Neural cell (in vitro differentiated cells): ENCODE data around the genes TFAP2E, CLSPN, ADPRS and MAP7D1.

DNA sequence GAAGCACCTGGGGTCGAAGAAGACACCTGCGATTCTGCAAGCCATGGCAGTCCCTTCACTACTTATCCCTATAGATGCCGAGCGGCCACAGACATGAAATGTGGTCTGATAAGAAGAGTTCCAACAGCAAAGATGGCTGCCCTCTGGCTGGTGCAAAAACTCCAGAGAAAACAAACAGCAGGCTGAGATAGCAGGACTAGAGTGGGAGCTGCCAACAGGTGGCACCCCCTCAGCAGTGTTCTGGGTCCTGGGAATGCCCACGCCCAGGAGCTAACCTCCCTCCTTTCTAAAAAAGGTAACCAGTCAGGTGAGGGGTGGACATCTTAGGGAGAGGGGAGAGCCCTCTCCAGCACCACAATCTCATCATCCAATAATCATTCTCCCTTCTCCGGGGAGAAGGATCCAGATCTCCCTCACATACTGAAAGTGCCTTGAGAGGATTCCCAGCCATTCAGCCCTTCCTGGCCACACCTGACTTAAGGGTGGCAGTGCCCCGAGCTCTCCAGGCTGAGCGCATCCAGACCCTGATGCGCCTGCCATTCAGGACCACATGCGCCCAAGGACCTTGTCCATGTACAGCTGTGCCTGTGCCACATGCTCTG lies 121.4 kb downstream of the KIAA0319L start:
- RAMPAGE, long total RNA, result no peak

DNA sequence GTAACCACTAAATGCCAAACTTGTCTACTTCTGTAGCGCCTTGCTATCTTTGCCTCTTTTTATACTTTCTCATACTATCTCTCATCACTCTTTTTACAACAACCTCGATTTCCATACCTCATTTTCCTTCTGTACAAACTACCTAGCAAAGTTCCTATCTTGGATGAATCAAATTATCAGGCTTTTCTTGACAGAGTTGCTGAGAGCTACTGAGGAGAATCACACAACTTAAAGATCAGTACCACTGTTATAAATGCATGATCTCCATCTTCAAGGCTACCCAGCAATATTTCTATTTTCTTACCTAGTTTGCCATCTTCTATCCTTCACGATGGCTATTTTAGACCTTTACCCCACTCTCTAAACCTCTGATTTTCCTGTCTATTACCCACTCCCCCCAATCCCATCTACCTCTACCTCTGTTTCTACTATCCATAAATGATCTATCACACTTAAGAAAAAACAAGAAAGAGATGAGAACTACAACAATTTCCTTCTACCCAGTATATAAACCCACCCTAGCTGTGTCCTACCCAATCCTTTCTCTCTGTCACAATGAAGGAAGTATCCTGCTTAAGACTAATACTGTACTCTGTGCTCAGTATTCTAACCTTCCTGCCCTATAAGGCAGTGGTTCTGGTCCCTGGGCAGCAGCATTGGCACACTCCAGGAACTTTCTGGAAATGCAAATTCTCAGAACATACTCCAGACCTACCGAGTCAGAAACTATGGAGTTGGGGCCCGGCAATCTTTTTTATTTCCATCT lies 54.3 kb downstream of the KIAA0319L start:
- RAMPAGE, long total RNA, result no peak

GRCh38 chr1:35573144-35573582 lies at the start of gene TFAP2E:
Gene TFAP2E, plus strand, starts transcription at chr1:35573314.
- RAMPAGE, long total RNA, result no peak

GRCh38 chr1:35769823-35770314 lies at the start of gene CLSPN:
Gene CLSPN, minus strand, starts transcription at chr1:35769978.
- RAMPAGE, long total RNA, result start-site peak on the minus strand at chr1:35769921-35769973, 125 and 98 reads in 2 replicates

DNA sequence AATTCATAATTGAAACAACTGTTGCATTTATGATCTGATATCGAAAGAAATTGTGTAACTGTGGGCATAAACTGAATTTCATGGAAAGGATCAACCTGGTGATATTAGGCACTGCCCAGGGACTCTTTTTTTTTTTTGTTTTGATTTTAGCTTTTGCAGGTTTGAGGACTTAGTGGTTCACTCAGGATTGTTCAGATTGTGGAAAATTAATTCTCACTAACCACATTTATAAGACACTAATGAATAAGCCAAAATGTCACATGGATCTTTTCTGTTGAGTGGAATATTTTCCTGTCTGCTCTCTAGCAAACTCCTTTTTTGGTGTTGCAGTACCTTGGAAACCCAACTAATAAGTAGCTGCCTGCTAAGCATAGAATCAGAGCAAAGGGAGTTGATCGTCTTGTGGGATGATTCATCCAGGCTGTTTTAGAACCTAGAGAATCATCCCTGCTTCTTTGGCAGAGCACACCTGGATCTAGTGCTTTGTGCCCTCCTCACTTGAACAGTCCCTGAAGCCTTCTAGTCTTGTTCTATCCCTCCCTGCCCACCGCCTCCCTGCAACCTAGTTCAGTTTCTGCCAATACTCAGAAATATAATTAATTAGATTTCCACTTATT lies 2.2 kb downstream of the AGO4 start:
- RAMPAGE, long total RNA, result no peak

- RAMPAGE, long total RNA, result no peak
These were observed 29.6 kb upstream of the AGO1 start for GRCh38 chr1:35853366-35853848.

DNA sequence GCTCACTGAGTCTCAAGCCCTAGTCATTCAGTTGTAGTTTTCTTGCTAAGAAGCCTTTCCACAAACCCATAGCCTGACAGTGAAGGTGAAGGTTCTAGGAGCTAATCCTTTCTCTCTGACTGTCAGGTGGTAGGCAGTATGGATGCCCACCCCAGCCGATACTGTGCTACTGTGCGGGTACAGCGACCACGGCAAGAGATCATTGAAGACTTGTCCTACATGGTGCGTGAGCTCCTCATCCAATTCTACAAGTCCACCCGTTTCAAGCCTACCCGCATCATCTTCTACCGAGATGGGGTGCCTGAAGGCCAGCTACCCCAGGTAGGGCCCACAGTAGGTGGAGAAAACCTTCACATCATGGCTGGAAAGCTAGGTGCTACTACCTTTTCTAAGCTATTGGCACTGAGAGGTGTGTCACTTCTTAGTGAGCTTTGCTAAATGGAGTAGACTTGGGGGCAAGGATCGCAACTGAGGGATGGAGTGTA lies 15.6 kb upstream of the AGO3 start:
- RAMPAGE, long total RNA, result no peak

GRCh38 chr1:35920329-35921314 lies 10.3 kb upstream of the AGO3 start:
- RAMPAGE, long total RNA, result no peak

DNA sequence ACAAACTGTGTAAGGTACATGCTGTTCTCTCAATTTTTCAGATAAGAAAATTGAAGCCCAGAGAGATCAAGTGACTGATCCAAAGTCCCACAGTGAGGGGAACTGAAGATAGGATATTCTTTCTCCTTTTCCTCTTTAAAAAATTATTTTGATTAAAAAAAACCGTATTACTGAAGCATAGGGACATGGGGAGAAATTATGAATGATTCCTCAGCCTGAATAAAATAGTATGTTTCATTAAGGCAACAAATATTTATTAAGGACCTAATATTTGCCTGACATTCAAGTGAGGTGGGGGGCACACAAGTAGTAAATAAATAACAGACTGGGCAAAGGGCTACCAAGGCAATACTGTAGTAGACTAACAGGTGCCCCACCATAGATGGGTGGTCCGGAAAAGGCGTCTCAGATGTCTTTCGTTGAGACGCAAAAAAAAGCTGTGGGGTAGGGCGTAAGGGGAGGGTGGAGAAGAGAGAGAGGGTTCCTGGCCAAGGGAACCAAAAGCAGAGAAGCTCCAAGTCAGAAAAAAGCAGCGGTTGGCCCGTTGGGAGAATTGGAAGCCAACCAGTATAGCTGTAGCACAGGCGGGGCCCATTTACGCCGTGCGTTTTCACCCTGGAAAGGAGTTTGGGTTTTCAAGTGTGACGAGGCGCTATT lies 922 bp upstream of the AGO3 start:
- RAMPAGE, long total RNA, result no peak

DNA sequence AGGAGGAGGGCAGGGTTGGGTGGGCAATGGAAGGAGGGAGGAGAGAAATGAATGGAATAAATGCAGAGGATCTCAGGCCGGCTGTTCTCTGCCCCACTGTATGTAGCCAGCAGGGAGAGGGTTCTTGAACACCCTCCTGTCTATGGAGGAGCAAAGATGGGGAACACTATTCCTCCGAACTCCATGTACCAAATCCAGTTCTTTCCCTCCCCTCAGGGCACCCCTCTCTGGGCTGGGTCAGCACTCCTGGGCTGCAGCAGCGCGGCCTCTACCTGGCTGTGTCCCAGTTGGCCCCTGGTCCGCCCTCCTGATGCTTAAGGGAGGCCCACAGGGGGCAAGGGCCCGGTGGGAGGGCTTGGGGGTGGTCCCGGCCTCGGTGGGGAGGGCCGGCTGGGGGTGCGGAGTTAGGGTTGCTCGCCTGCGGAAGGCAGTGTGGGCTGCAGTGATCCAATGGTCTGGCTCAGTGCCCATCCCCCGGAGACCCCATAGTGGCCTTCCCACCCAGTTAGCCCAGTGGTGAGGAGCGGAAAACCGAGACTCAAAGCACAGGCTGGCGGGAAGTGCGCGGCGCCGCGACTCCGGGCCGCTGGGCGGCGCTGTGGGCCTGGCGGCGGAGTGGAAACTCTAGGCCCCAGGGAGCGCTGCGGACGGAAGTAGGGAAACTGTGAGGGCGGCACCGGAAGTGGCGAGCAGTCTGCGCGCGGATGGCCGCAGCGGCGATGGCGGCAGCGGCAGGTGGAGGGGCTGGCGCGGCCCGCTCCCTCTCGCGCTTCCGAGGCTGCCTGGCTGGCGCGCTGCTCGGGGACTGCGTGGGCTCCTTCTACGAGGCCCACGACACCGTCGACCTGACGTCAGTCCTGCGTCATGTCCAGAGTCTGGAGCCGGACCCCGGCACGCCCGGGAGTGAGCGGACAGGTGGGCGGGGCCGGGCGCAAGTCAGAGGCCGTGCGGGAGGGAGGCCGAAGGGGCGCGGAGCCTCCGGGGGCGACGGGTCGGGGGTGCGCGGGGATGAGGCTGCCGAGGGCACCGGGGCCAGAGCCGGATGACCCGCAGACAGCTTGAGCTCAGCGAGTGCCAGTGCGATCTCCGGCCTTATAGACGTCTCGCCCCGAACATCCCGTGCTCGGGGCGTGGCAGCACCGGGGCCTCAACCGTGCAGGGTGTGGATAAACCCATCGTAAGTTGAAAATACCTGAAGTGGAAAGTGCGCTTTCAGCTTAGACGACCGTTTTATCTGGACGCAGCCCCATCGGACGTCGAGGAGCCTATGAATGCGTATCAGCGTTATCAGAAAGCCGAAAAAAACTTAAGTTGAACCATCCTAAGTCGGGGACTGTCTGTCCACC lies at the start of gene ADPRS:
Gene ADPRS (plus strand): TSS at position 692 of the 1,346 bp plus-strand sequence.
- RAMPAGE, long total RNA, result no peak

DNA sequence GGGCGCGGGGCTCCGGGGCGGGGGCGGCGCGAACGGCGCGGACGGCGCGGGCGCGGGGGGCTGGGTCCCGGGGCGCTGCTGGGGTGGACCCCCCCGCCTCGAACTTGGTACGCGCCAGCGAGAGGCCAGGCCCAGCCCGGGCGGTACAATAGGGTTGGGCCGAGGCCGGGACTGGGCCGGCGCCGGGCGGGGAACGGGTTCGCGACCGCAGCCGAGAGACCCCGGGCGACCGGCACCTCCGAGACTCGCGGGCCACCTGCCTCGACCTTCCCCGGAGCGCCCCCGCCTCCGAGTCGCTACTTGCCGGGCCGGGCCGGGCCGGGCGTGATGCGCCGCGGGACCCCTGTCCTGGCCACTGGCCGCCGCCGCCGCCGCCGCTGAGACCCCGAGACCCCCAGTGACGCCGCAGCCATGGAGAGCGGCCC lies at the start of gene MAP7D1:
Gene MAP7D1 (plus strand): TSS at position 154 of the 425 bp plus-strand sequence.
- RAMPAGE, long total RNA, result no peak

GRCh38 chr1:36170279-36170968 lies 14.5 kb downstream of the MAP7D1 start:
- RAMPAGE, long total RNA, result no peak

GRCh38 chr1:36180067-36180583 lies 24.2 kb downstream of the MAP7D1 start:
- RAMPAGE, long total RNA, result no peak

DNA sequence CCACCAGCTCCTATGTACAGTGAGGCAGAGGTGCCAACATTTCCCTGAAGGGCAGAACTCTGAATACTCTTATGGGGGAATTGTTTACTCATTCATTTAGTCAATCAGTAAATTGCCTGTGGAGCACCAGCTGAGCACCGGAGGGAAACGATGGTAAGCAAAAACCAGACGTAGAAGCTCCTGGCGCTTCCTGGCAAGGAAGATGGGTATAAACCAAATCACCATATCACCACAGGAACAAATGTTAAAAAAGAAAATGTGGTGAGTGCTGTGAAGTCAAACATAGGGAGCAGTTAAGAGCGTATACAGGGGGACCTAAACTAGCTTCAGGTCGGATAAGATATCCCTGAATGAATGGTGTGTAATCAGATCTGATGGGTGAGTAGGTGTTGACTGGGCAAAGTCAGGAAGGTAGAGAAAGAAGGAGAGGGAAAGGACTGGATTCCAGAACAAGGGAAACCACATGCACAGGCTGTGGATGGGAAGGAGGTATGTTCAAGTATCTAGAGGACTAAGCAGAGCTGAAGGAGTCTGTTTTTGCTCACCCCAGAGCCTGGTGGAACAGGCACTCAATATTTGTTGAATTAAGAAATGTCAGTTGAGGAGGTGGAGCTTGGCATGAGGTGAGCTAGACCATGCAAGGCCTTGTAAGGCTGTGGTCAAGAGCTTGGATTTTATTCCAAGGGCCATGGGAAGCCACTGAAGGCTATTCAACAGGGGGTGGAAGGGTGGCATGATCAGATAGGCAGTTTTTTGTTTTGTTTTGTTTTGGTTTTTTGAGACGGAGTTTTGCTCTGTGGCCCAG lies 27.3 kb downstream of the MAP7D1 start:
- RAMPAGE, long total RNA, result no peak

GRCh38 chr1:36207137-36207910 lies 16.9 kb upstream of the THRAP3 start:
- RAMPAGE, long total RNA, result no peak

DNA sequence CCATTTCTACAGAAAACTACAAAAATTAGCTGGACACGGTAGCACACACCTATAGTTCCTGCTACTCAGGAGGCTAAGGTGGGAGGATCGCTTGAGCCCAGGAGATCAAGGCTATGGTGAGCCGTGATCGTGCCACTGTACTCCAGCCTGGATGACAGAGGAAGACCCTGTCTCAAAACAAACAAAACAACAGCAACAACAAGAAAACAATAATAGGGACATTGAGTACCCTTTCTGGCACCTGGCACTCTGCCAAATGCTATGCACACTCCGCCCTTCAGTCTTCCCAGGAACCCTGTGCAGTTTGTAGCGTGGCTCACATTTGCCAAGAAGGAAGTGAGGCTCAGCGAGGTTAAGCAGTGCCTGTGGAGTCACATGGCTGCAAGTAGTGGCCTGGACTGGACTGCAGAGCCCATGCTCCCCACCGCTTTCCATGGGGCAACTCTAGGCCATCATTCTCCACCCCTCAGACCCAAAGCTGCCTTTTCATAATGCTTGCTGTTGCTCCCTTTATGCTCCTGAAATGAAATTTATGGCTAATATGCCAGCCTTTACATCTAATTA lies 5.2 kb upstream of the EVA1B start:
- RAMPAGE, long total RNA, result no peak

- RAMPAGE, long total RNA, result no peak
These were observed 6.3 kb upstream of the EVA1B start for GRCh38 chr1:36329413-36330421.

GRCh38 chr1:36361193-36361485 lies 24.6 kb downstream of the STK40 start:
- RAMPAGE, long total RNA, result no peak

- RAMPAGE, long total RNA, result no peak
These were observed 15.6 kb downstream of the STK40 start for GRCh38 chr1:36369879-36370693.

- RAMPAGE, long total RNA, result no peak
These were observed 83.1 kb upstream of the ZC3H12A start for GRCh38 chr1:37391350-37391580.